Measurements from ENCODE around the gene ERICH6.

- RRBS: no CpG with 5 or more reads among the region's 8 CpGs
These were observed 67.9 kb downstream of the TM4SF4 start for GRCh38 chr3:149542306-149542803.

- RRBS: no CpG with 5 or more reads among the region's 5 CpGs
These were observed 80.2 kb downstream of the TM4SF4 start for GRCh38 chr3:149554585-149555237.

DNA sequence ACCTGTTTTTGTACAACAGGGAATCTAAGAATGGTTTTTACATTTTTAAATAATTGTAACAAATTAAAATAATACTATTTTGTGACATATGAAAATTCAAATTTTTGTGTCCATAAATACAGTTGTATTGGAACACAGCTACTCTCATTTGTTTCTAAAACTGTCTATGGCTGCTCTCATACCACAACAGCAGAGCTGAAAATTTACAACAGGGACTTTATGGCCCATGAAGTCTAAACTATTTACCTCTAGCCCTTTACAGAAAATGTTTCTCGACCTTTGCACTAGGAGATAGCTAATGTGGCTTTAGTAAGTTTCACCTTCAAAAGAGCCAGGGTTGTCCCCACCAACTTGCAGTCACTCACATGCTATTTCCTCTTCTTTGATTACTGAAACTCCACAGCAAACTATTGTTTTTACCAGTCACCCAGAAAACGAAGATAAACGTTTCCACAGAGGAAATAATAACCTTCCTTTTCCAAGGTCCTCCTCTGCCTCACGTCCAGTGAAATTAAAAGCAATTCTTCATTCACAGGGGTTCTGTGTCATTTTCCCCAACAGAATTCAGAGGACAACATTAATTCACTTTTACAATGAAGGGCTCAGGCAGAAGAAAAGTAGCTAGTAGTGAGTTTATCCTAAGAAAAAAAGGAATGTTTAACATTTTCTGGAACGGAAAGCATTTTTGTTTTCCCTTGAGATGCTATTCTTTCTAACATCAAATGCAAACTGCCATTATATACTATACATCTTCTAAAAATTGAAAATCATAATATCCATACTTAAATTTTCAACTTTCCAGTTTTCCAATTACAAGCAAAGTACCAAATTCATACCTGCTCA, 48.2 kb downstream of the WWTR1 start:
- RRBS: no CpG with 5 or more reads among the region's 5 CpGs

DNA sequence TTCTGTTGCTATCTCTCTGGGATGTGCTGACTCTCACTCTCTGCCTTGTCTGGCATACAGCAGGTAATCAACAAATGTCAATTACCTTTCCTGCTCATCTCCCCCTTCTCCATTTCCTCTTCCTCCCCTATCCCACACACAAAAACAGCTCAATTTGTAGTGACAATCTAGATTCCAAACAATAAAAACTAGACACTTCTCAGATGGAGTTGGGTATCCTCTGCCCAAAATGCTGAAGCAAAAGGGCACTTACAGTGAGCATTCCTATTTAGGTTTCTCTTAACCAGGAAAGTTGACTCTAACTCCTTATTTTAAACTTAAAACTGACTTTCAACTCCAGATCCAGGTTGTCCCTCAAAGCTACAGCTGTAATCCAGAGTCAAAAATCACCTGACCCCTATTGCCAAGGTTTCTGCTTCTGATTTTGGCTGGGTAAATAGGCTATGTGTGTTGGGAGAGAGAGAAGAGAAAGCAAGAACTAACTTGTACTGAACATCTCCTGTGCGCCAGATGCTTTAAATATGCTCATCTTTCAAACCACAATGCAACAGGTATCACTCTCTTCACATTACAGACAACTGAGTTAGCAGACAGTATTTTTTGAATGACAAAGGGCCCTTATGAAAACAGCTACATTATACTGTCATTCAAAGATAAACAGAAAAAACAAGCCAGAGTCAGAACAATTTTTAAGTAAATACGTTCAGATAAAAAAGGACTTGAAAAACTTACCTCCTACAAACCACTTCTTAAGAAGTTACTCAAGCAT, 7.1 kb downstream of the WWTR1 start:
- RRBS: no CpG with 5 or more reads among the region's 2 CpGs

DNA sequence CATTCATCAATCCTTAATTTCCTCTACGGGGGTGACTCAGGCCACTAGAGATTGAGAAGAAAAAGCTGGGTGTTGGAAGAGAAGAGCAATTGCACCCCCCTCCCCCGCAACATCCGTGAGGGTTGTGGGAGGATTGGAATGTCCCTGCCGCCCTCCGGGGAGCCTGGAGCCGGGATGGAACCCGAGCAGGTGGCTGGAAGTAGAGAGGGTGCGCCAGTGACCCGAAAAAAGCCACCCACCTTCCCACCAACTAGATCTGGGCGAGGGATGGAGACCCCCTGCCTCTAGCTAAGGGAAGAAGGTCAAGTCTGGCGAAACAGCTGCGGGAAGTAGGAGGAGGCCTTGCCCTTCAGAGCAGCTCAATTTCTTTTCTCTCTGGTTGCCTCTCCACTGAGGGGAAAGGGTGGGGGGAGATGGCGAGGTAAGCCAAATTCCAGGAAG, 932 bp upstream of the WWTR1 start:
- RRBS: no CpG with 5 or more reads among the region's 13 CpGs

GRCh38 chr3:149710522-149710820, 41.8 kb downstream of the COMMD2 start:
- RRBS: no CpG with 5 or more reads among the region's 7 CpGs

GRCh38 chr3:149813319-149814293, 591 bp downstream of the RNF13 start:
- RRBS: 3% methylated on average over 2 of the region's 31 CpGs

DNA sequence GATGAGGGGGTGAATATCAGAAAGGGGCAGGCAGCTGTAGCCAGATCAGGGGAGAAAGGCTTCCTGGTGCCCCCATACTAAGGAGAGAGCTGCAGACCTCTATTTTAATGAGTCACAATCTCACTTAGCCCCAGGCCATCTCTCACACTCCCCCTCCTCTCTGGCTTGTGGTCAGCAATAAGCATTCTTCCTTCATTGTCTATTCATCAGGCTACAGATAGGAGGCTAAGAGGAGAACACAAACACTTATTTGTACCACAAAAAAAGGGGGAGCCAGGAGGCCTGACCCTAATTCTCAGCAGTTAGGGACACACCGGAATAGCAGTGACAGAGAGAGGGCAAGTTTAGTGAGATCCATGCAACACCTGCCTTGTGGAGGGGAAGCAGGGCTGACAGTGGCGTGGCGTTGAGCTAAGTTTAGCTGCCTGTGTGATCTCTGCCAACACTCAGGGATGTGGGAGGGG, 192.0 kb upstream of the TSC22D2 start:
- RRBS: no CpG with 5 or more reads among the region's 3 CpGs

- RRBS: no CpG with 5 or more reads among the region's 11 CpGs
These were observed 182.1 kb upstream of the TSC22D2 start for GRCh38 chr3:150225859-150226543.

- RRBS: no CpG with 5 or more reads among the region's 2 CpGs
These were observed 166.5 kb upstream of the TSC22D2 start for GRCh38 chr3:150241636-150242020.

- RRBS: no CpG with 5 or more reads among the region's 5 CpGs
These were observed 152.7 kb upstream of the TSC22D2 start for GRCh38 chr3:150255219-150255983.

DNA sequence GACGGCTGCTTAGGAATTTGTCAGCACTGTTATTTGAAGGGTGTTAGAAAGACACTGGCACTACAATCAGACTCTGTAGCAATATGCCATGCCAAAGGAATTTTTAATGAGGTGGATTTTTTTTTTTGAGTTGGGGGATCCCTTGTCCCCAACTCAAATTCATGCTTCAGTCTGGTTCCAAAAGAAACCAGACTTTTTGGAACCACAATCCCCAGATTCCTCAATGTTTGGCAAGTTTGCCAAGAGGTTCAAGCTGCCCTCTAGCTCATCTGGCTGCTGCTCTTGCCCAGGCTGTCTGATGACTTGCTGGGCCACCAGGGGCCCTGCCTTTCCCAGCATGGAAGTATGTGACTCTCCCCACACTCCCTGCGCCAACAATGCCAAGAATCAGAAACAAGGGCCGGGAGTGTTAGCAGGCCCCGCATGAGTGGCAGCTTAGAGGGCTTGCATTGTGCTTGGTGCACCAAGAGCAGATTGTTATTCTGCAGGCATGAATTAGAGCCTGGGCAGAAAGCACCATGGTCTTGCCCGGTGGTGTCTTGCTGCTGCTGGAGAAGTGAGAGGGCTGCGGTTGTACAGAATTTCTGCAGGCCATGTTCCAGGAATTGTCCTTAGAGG, 58.5 kb upstream of the TSC22D2 start:
- RRBS: no CpG with 5 or more reads among the region's 6 CpGs

DNA sequence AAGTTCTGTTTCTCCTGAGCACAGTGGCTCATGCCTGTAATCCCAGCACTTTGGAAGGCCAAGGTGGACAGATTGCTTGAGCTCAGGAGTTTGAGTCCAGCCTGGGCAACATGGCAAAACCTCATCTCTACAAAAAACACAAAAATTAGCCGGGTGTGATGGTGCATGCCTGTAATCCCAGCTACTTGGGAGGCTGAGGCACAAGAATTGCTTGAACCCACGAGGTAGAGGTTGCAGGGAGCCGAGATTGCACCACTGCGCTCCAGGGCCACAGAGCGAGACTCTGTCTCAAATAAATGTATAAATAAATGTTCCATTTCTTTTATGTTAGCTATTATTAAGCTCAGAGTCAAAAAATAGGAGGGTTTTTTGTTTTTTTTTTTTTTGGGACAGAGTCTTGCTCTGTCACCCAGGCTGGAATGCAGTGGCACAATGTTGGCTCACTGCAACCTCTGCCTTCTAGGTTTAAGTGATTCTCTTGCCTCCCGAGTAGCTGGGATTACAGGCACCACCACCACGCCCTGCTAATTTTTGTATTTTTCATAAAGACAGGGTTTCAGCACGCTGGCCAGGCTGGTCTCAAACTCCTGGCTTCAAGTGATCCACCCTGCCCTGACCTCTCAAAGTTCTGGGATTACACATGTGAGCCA, 25.8 kb downstream of the TSC22D2 start:
- RRBS: no CpG with 5 or more reads among the region's 8 CpGs

- RRBS: no CpG with 5 or more reads among the region's 3 CpGs
These were observed 5.6 kb downstream of the EIF2A start for GRCh38 chr3:150552148-150552596.

DNA sequence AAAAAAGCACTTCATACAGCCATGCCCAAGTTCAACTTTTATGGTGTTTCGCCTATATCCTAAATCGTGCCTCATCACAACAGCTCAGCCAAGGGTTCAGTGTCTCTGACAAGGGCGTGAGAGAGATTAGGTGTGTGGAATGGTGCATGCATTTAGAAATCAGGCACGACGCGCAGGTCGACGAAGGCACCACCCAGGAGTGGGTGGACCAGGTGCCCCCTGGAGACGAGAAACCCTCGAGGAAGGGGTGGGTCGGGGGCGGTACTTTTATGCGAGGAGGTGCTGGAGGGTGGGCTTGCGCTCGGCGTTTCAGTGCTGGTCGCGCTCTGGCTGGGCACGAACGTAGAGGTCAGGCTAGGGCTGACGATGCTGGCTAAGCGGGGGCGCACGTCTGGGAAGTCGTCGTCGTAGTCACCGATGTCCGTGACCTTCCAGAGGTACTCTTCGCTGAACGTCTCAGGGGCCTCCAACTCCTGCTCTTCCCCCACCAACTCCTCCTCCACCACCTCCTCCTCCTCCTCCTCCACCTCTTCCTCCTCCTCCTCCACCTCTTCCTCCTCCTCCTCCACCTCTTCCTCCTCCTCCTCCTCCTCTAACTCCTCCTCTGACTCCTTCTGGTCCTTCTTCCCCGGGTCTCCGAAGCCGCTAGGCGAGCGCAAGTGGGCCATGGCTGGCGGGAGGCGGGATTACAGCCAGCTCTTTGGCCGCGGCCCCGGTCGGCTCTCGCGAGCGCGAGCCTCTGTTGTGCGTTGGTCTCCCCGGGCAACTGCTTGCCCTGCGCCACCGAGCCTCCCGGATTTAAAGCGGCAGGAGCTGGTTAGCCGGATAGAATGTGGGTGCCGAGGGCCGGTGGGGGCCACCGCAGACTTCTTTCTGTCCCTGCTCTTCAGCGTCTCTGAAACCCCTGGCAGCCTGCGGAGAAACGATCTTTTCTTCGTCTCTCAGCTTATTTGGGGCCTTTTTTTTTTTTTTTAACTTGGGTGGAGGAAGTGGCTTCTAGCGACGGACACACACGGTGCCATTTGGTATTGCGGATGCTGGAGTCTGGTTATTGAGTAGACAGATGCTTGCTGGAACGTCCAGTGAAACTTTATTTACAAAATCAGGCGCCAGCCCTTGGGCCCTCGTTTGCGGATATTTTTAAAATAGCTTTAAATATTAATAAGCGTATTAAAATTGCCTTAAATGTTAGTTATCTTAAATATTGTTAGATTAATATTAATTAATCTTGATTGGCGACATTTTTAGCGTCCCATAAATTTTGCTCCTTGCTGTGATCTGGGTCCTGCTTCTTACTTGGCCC, at the start of gene ERICH6:
ERICH6 (minus strand) TSS at position 690 of the 1,303 bp plus-strand sequence.
- RRBS: 8% methylated on average over 16 of the region's 71 CpGs

- RRBS: no CpG with 5 or more reads among the region's 10 CpGs
These were observed 21.8 kb upstream of the ERICH6 start for GRCh38 chr3:150725470-150726041.

- RRBS: no CpG with 5 or more reads among the region's 7 CpGs
These were observed 26.6 kb downstream of the SIAH2 start for GRCh38 chr3:150736162-150736992.

DNA sequence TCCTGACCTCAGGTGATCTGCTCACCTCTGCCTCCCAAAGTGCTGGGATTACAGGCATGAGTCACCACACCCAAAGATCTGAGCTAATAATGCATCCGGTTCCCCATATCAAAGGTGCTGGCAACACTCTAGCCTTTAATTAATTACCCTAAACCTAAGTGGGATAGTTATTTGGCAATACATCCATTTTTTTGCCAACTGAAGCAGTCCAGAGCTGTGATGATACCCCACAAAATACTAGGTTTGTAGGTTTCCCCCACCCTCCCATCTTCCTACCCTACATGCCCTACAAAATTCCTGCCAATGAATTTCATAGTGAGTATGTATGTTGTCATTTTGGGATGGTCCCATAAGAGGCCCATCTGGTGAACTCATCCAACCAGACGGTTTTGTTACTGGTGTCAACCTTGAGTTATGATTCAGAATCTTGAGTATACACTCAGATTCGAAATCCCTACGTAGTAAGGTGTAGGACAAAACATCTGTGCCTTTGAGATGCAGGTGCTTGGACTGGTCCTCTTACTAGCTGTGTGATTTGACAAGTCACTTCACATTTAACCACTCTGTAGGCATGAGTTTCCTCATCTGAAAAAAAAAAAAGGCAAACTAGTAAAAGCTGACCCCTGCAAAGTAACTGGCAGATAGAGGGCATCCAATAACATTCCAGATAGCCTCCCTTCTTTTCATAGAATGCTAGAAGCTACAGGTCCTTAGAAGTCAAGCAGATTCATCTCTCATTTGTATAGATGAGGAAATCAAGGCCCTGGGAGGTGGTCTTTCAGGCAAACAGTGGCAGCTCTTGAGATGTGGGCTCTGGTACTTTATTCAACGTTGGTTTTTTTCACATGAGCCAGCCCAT, 3.6 kb downstream of the SIAH2 start:
- RRBS: no CpG with 5 or more reads among the region's 5 CpGs

- RRBS: no CpG with 5 or more reads among the region's 28 CpGs
These were observed 1.4 kb downstream of the SIAH2 start for GRCh38 chr3:150761301-150762246.

- RRBS: no CpG with 5 or more reads among the region's 7 CpGs
These were observed 67.8 kb upstream of the SIAH2 start for GRCh38 chr3:150830721-150831279.